Measurements from ENCODE around the gene AJAP1.

GRCh38 chr1:2583262-2584148 lies 3.1 kb upstream of the PRXL2B start:
- PRO-cap = no peak

DNA sequence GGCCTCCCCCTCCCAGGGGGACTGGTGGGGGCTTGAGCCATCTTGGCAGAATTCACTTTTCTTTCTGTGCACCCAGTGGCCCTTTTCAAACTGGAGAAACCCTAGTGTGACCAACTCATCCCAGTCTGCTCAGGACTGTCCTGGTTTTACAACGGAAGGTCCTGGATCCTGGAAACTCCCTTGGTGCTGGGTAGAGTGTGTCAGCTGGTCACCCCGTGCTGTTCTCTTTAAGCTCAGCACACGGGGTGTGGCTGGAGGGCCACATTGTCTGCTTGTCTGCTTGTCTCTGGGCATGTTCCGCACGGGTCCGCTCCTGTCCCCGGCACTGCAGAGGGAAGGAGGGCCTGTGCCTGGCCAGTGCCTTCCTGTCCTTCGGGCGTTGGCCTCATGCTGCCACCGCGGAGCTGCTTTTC lies 45.8 kb upstream of the TTC34 start:
- PRO-cap = no peak

DNA sequence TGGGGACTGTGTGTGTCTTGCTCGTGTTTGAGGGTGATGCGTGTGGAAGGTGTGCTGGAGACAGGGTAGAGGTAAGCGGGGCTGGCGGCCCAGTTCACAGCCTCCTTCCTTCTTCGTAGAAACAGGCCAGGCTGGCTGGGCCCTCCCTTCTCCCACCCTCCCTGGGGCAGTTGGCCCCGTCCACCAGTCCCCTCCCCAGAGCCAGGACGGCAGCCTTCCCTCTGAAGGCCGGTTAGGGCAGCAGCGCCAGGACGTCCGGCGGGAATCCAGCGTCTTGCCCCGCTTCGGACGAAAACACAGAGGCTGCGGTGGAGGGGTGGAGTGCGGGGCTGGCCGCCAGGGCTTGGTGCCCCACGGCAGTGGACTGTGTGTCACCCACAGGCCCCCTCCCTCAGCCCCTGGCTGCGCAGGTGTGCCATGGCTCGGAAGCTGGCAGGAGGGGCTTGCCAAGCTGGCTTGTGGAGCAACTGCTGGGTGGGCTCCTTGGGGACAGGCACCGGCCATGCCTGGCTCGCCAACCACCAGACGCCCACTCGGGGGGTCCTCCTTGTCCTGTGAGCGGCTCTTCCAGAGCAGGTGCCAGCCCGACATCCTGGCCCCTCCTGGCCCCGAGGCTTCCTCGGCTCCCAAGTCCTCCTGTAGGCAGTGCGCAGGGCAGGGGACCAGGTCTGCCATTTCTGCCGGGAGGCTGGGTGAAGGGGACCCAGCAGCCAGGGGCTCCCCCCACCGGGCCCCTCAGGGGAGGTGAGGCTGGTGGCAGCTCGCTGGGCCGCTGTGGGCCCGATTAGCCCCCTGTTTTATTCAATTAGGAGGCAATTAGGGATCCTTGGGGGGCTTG lies 3.7 kb downstream of the PRDM16 start:
- PRO-cap = no peak

GRCh38 chr1:3073471-3074172 lies 4.6 kb downstream of the PRDM16 start:
- PRO-cap = no peak

DNA sequence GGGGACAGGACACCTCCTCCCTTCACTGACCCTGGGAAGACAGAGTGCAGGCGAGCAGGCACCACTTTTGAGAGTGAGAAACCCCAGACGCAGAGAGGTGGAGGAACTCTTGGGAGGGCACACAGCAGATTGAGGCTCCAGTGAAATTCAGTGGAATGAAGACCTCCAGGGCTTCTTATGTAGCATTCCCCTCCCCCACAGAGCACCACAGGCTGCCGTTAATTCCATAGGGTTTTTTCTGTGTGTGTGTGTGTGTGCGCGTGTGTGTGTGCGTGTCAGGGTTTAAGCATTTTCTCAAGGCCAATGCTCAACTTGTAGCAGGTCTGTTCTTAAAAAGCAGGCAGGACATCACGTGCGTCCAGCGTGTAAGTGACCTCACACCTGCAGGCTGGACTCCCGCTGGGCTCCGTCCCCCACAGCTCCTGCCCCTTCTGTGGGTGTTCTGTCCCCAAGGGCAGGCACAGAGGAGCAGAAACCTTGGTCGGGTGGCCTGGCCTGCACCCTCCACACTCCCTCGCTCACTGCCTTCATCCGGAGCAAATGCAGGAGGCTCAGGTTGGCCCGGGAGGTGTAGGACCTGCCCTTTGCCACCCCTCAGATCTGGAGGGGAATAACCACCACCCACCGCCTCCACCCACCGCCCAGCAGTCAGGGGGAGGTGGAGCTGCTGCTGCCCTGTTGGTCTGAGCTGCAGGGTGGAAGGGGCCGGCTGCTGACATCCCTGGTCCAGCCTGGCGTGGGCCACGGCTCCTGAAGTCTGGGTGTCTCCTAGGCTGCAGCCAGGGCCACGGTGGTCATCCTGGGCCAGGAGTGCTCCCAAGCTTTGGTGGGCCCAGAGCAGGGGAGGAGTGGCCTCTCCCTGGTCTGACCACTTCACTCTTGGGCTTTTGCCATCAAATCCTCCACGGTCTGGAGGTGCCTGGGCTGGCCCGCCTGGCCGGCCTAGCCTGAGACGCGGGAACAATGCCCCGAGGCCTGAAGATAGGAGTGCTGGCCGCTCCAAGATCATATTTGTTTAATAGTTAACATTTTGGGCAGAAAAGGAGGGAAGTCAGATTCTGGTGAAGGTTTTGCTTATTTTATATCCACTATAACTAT lies 5.5 kb downstream of the PRDM16 start:
- PRO-cap = no peak

DNA sequence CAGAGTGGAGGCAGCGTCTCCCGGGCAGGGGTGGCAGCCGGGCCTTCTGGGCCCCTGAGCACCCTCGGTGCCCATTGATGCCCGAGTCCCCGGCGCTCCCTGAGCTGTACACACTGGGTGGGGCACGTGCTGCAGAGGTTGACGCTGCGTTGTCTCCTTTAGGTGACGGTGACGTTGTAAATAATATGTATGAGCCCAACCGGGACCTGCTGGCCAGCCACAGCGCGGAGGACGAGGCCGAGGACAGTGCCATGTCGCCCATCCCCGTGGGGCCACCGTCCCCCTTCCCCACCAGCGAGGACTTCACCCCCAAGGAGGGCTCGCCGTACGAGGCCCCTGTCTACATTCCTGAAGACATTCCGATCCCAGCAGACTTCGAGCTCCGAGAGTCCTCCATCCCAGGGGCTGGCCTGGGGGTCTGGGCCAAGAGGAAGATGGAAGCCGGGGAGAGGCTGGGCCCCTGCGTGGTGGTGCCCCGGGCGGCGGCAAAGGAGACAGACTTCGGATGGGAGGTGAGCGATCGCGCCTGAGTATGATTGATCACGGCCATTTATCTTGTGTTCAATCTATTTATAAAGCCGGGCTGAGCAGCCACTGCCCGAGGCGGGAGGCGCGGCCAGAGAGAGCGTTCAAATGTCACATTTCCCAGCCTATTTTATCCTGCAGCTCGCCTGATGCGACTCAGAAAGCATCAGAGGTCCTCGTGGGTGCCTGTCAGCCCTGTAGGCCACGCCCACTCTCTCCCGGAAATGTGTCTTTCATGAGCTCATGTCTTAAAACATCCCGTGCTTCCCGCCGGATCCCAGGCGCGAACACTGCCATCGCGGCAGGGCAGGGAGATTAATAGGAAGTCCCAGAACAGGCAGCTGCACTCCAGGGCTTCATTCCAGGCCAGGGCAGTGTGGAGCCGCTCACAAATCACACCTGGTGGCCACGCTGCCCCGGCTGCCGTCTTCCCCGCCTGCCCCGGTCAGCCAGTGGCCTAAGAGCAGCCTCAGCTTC lies 117.3 kb downstream of the PRDM16 start:
- PRO-cap = no peak

- PRO-cap = no peak
These were observed 178.9 kb upstream of the ARHGEF16 start for GRCh38 chr1:3275391-3276107.

GRCh38 chr1:3333722-3334366 lies 120.6 kb upstream of the ARHGEF16 start:
- PRO-cap = no peak

DNA sequence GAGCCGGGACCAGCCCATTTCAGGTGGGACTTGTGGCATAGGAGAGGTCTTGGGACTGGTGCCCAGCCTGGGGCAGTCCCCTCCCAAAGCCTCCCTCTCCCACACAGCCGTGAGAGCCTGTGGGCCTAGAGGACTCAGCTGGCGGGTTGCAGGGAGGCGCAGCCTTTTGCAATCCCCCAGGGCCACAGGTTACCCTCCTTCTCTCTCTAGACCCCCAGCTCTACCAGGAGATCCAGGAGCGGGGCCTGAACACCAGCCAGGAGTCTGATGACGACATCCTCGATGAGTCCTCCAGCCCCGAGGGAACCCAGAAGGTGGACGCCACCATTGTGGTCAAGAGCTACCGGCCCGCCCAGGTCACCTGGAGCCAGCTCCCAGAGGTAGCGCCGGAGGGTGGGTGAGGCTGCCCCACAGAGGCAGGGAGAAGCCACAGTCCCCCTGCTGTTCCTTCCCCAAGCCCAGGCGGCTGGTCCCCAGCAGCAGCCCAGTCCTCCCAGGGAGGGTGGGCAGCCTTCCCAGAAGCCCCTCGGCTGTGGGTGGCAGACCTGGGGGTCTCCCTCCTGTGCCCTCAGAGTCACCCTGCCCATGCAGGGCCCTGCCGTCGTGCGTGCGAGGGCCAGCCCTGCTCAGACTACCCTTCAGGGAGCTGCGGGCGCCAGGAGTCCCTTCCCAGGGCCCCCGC lies 12.6 kb downstream of the ARHGEF16 start:
- PRO-cap = no peak

GRCh38 chr1:3522826-3523315 lies 68.4 kb downstream of the ARHGEF16 start:
- PRO-cap = no peak

DNA sequence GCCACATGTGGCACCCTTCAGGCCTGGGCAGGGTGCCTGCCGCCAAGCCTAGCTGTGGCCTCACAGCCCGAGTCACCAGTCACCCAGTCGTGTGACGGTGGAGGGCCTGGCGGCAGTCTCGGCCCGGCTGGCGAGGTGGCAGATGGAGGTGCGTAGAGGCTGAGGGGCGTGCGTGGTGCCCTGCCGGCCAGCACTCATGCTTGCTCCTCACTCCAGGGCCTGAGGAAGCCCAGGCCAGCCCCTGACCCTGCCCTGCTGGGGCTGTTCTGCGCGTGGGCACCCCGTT lies 11.8 kb downstream of the MEGF6 start:
- PRO-cap = no peak

DNA sequence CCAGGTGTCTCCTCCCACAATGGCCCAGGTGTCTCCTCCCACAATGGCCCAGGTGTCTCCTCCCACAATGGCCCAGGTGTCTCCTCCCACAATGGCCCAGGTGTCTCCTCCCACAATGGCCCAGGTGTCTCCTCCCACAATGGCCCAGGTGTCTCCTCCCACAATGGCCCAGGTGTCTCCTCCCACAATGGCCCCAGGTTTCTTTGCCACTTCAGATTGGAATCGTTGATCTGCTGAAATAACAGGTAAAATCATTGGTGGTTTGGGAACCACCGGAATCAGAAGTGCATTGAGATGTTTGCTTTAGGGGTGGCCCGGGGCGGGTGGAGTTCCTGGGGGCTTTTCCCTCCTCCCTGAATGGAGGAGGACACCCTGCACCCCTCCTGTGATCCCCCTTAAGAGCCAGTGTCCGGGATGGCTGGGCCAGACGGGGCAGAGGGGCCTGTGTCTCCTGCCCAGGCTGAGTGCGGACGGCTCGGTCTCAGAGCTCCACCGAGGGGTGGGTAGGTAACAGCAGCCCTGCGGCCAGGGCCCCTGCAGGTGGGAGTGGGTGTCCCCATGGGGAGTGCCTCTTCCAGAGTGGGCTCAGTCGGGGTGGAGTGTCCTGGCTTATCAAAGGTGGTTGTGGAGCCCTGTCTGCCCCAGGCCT lies 23.0 kb downstream of the TP73 start:
- PRO-cap = no peak

- PRO-cap = no peak
These were observed 16.6 kb downstream of the C1orf174 start for GRCh38 chr1:3883336-3884032.

DNA sequence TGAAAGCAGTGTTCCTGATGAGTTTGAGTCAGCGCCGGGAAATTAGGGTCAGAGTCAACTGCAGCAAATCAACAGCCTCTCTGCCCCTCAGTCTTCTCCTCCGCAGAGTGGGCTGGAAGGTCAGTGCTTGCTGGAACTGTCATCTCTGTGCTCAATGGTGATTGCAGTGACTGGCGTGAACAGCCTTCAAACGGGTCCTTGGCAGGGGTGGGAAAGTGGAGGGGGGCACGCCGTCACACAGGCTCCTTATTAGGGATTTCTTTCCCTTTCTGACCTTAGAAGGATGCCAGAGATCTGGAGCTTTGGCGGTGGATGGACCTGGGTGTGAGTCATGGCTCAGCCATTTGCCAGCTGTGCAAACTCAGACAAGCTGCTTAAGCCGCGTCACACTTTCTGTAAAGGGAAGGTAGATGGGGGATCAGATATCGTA lies 48.1 kb upstream of the C1orf174 start:
- PRO-cap = no peak

GRCh38 chr1:3975752-3976207 lies 75.7 kb upstream of the C1orf174 start:
- PRO-cap = no peak

GRCh38 chr1:4654407-4654888 lies at the start of gene AJAP1:
Gene AJAP1 (plus strand): TSS chr1:4654609.
- PRO-cap = unidirectional peak, plus-strand start at chr1:4654609

- PRO-cap = no peak
These were observed 604 bp downstream of the AJAP1 start for GRCh38 chr1:4654889-4655537.

- PRO-cap = no peak
These were observed 421.4 kb downstream of the NPHP4 start for GRCh38 chr1:5570774-5571299.

DNA sequence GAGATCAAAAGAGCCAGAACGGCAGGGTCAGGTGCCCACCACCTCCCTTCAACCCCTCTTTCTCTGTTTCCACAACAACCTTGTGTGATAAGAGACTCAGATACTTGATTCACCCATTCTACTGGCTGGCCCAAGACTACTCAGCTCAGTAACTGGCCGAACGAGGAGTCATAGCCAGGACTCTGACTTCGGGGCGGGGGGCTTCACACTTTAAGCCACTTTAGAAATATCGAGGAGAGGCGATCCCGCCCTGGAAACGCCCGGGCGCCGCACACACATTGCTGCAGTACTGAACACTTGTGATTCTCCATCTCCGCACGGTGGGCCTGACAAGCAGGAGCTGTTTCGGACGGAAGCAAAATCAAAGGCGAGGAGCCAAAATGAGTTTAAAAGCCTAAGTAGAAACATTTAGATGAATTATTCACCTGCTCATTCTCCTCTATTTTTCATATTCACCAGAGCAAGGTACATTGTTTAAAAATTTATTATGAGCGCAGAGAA lies 182.1 kb downstream of the NPHP4 start:
- PRO-cap = no peak

GRCh38 chr1:6006870-6007293 lies 14.7 kb upstream of the NPHP4 start:
- PRO-cap = no peak